Iris pigment epithelial cell (primary cell): ENCODE results near the gene SLC22A4.

DNA sequence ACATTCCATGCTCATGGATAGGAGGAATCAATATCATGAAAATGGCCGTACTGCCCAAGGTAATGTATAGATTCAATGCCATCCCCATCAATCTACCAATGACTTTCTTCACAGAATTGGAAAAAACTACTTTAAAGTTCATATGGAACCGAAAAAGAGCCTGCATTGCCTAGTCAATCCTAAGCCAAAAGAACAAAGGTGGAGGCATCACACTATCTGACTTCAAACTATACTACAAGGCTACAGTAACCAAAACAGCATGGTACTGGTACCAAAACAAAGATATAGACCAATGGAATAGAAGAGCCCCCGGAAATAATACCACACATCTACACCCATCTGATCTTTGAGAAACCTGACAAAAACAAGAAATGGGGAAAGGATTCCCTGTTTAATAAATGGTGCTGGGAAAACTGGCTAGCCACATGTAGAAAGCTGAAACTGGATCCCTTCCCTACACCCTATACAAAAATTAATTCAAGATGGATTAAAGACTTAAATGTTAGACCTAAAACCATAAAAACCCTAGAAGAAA lies 84.7 kb downstream of the CDC42SE2 start:
- RRBS: no CpG with 5 or more reads among the region's 3 CpGs

DNA sequence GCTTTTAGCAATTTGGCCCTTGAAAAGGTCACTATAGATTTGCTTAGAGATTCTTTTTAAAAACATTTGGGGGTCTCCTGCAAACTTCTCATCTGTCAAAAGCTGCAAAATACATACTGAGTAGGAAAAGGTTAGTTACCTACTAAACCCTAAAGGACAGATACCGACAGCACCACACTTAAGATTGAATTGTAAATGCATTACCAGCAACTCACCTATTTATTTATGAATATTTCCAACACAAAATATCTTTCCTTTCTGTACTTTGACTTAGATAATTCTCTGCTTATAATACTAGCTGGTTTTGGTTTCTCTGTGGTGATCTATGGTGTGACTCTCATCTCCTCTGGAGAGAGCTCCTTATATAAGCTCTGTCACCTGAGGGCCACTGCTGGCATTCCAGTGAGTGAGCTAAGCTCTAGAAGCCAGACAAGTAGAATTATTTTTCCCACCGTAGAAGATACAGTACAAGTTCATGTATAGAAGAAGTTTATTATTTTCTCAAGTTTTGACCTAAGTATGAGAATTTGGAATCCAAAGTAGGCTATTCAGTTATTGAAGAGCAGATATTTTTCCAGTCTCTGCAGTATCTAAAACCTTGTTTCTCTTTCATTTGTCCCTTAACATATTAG lies 111.5 kb downstream of the CDC42SE2 start:
- RRBS: no CpG with 5 or more reads among the region's 2 CpGs

DNA sequence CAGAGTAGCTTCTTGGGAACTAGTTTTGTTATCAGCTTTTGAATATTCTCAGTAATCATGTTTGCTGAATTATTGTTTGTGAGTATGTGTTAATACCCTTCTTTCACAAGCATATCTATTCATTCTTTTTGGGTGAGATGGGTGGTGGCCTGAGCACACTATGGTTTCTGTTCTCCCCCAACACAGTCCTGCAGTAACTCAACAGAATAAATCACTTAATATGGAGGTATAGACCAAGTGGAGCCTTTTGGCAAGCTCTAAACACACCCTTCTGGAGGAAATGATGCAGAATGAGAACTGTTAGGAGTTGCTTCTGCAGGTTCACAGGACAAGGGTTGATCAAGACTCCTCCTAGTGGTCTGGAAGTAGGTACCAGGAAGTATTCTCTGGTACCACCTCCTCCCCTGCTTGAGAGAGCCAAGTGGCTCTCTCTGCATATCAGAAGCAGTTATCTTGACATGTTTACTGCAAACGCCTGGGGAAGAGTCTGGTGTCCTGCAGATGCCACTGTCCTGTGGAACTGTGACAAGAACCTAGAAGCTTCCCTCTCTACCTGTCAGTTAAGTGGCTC lies 118.4 kb downstream of the CDC42SE2 start:
- RRBS: no CpG with 5 or more reads among the region's 1 CpG

GRCh38 chr5:131435978-131436576 lies 172.2 kb downstream of the CDC42SE2 start:
- RRBS: no CpG with 5 or more reads among the region's 4 CpGs

- RRBS: no CpG with 5 or more reads among the region's 6 CpGs
These were observed 102.9 kb downstream of the RAPGEF6 start for GRCh38 chr5:131532111-131532606.

DNA sequence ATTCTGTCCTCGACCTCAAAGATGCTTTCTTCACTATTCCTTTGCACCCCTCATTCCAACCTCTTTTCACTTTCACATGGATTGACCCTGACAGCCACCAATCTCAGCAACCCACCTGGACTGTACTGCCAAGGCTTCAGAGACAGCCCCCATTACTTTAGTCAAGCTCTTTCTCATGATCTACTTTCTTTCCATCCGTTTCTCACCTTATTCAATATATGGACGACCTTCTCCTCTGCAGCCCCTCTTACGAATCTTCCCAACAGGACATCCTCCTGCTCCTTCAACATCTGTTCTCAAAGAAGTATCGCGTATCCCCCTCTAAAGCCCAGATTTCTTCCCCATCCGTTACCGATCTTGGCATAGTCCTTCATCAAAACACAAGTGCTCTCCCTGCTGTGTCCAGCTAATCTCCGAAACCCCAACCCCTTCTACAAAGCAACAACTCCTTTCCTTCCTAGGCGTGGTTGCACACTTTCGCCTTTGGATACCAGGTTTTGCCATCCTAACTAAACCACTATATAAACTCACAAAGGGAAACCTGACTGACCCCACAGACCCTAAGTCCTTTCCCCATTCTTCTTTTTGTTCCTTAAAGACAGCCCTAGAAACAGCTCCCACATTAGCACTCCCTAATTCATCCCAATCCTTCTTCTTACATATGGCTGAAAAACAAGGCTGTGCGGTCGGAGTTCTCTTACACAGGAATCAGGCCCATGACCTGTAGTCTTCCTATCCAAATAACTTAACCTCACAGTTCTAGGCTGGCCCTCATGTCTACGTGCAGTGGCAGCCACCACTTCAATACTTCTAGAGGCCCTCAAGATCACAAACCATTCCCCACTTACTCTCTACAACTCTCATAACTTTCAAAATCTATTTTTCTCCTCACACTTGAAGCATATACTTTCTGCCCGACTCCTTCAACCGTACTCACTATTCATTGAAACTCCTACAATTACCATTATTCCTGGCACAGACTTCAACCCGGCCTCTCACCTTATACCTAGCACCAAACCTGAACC lies 59.6 kb downstream of the RAPGEF6 start:
- RRBS: no CpG with 5 or more reads among the region's 17 CpGs

- RRBS: no CpG with 5 or more reads among the region's 5 CpGs
These were observed 8.8 kb upstream of the ACSL6 start for GRCh38 chr5:132020186-132020713.

- RRBS: no CpG with 5 or more reads among the region's 3 CpGs
These were observed 8.3 kb downstream of the P4HA2 start for GRCh38 chr5:132219417-132219622.

DNA sequence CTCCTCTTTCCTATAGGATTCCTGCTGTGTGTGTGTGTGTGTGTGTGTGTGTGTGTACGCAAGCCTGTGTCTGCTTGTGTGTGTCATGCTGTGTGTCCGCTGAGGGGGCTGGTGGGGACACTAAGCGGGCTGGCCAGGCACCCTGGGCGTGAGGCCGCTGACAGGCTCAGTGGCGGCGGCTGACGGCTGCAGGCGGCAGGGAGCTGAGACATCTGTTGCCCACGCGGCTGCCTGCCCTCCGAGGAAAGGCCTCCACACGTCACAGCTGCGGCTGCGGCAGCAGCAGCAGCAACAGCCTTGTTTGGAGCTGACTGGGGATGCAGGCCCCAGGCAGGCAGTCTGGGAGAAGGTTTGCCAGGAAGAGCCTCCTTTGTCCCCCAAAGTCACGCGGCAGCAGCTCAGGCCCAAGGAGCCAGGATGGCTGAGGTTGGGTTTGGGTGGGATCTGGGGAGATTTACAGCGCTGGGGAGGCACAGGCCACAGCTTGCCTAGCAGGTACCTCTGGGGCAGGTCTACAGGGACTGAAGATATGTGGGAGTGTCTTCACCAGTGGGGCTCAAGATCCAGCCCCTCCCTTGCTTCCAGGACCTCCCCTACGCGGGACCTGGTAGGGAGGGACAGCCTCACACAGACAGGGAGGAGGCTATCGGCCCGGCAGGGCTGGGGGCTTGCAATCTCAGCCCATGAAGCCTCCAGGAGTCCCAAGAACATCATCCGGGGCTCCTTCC lies 1.8 kb downstream of the PDLIM4 start:
- RRBS: 21% methylated on average over 2 of the region's 23 CpGs

- RRBS: 6% methylated on average over 19 of the region's 72 CpGs
These were observed 479 bp upstream of the SLC22A4 start for GRCh38 chr5:132293503-132294326.

DNA sequence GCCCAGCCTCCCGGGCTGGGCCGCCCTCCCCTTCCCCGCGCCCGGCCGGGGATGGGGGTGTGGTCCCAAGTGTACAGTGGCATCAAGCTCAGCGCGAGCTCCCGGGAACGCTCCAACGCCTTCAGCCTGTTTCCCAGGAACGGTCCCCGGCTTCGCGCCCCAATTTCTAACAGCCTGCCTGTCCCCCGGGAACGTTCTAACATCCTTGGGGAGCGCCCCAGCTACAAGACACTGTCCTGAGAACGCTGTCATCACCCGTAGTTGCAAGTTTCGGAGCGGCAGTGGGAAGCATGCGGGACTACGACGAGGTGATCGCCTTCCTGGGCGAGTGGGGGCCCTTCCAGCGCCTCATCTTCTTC lies at the start of gene SLC22A4:
Gene SLC22A4 (plus strand): TSS at position 68 of the 359 bp plus-strand sequence.
- RRBS: under 1% methylated on average over 11 of the region's 28 CpGs

DNA sequence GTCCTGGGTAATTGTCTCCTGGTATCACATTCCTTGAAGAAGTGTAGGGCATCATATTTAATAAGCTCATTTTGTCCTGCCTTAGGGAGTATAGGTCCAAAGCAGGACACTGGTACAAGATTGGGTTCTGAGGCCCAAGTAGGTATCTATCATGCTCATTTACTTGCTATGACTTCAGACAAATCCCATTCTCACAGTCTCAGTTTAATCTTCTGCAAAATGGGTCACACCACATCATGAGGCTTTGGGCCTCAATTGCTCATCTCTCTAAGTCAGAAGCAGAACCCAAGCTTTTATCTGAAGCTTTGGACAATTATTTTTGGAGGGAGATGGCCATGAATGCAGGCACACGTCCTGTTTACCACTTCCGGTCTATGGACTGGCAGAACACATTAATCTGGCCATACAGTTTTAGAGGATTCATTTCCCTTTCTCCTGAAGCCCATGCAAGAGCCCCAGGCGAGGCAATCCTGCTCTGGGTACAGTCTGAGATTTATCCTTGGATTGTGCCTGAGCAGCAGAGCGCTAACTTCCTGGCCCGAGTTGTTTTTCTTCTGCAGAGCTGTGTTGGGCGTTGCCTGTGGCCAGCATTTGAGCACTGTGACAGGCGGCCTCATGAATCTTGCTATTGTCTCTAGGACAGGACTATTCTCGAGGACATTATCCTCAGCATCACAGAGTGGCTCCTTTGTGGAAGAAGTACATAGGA lies 16.0 kb downstream of the SLC22A4 start:
- RRBS: no CpG with 5 or more reads among the region's 8 CpGs

DNA sequence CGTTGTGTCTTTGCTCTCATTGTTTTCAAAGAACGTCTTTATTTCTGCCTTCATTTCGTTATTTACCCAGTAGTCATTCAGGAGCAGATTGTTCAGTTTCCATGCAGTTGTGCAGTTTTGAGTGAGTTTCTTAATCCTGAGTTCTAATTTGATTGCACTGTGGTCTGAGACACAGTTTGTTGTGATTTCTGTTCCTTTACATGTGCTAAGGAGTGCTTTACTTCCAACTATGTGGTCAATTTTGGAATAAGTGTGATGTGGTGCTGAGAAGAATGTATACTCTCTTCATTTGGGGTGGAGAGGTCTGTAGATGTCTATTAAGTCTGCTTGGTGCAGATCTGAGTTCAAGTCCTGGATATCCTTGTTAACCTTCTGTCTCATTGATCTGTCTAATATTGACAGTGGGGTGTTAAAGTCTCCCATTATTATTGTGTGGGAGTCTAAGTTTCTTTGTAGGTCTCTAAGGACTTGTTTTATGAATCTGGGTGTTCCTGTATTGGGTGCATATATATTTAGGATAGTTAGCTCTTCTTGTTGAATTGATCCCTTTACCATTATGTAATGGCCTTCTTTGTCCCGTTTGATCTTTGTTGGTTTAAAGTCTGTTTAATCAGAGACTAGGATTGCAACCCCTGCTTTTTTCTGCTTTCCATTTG lies 22.4 kb upstream of the SLC22A5 start:
- RRBS: no CpG with 5 or more reads among the region's 4 CpGs

DNA sequence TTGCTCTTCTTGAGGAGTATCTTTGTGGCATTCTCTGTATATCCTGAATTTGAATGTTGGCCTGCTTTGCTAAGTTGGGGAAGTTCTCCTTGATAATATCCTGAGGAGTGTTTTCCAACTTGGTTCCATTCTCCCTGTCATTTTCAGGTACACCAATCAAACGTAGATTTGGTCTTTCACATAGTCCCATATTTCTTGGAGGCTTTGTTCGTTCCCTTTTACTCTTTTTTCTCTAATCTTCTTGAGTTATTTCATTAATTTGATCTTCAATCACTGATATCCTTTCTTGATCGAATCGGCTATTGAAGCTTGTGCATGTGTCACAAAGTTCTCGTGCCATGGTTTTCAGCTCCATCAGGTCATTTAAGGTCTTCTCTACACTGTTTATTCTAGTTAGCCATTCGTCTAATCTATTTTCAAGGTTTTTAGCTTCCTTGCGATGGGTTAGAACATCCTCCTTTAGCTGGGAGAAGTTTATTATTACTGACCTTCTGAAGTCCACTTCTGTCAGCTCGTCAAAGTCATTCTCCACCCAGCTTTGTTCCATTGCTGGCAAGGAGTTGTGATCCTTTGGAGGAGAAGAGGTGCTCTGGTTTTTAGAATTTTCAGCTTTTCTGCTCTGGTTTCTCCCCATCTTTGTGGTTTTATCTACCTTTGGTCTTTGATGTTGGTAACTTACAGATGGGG lies 21.1 kb upstream of the SLC22A5 start:
- RRBS: no CpG with 5 or more reads among the region's 8 CpGs

DNA sequence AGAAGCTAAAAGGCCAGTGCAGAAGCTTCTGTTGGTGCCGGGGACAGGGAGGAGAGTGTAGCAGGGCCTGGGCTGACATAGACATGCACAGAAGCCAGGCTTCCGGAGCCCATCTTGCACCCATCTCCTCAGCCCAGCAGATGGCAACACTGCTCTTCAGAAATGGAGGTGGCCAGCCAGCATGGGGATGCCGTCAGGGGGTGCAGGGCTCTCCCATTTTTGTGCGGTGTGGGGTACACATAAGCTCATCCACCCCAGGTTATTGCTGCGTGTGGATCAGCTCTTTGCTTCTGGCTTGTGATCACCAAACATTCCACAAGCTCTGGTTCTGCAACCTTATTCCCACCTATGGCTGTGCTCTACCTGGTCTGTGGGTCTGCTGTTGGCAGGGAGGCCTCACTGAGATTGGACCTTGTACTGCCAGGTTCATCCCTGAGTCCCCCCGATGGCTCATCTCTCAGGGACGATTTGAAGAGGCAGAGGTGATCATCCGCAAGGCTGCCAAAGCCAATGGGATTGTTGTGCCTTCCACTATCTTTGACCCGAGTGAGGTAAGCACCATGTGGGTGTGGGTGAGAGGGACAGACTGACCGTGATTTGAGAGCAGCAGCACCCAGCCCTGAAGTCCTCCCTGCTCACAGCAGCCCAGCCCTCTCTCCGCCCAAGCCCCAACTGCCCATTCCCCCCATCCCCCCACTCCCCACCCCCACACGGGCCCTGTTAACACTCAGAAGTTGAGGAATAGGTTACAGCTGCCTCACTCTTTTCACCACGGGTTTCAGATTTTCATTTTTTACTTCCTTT lies 17.3 kb downstream of the SLC22A5 start:
- RRBS: 11% methylated on average over 2 of the region's 13 CpGs

DNA sequence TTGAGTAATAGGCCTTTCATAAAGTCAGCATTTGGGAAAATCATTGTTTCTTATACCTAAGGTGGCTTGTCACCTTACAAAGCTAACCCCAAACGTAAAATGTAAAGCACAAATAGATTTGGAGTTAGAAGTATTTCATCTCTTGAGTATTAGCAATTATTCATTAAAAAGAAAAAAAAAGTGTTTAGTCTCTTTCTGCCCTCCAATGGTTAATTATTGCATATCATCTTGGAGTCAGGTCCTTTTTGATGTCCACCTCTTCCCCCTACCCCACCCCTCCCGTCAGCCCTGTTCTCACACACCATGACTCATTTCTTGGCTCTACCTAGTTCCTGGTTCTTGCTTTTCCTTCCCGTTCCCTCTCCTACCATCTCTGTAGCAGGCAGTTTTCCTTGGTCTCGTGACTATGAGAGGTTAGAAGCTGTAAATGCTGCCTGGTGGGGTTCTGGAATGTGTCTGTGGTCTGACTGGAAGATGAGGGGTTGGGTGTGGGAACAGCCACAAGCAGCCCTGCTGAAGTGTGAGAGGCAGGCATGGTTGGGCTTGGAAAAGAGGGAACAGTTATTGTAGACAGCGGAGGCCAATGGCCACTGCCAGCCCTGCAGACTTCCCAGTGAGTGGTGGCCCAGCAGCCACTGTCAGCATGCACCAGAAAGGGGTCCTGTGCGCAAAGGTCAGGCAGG lies 18.1 kb downstream of the SLC22A5 start:
- RRBS: no CpG with 5 or more reads among the region's 6 CpGs

- RRBS: no CpG with 5 or more reads among the region's 8 CpGs
These were observed 22.8 kb downstream of the SLC22A5 start for GRCh38 chr5:132392293-132392790.

DNA sequence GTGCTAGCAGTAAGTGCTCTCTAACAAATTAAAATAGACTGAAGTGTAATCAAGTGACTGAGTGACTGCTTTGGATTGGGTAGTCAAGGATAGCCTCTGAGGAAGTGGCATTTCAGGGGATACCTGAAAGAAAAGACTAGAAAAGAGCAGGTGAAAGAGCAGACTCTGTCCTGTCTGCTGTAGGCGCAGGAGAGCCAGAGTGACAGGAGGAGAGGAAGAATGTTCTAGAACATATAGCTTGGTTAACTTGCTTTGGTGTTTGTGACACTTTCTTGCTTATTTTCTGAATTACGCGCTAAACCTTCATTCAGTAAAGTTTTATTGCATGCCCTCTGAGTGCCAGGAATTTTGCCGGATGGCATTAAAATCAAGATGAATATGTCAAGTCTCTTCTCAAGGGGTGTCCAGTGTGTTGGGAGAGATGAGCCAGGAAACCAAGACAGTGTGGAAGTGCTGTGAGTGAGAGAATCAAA lies 59.0 kb downstream of the SLC22A5 start:
- RRBS: no CpG with 5 or more reads among the region's 4 CpGs

DNA sequence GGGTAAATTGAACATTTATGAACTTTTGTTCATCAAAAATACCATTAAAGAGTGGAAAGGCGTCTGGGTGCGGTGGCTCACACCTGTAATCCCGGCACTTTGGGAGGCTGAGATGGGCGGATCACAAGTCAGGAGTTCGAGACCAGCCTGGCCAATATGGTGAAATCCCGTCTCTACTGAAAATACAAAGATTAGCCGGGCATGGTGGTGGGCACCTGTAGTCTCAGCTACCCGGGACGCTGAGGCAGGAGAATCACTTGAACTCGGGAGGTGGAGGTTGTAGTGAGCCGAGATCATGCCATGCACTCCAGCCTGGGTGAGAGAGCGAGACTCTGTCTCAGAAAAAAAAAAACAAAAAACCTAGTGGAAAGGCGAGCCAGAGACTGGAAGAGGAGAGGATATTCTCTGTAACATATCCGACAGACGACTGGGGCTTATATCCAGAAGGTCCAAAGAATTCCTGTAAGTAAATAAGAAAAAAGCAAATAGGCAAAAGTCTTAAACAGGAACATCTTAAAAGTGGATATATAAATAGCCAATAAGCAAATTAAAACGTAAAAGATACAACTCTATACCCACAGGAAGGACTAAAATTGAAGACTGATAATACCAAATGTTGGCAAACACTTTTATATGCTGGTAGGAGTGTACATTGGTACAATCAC lies 50.2 kb downstream of the IRF1 start:
- RRBS: no CpG with 5 or more reads among the region's 16 CpGs